NALM6 (cell line): Measurements from ENCODE around the genes LMO3, CAPZA3 and SLCO1B3.

DNA sequence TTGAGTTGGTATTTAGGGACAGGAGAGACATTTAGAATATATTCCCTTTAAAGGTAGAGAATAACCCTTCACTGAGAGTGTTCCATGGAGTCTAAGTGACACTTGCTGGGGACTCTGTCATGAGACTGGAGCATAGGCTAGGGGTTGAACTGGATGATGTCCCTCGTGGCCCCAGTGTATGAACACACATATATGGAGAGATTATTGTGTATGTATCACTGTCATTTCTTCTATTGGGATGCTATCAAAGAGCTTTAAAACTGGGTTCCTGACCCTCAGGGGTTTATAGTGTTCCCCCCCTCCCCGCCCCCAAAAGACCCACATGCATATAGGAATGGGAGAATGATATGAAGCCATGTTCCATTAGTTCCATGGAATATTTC is 13.2 kb downstream of the MGST1 start:
- PRO-cap, result no peak

GRCh38 chr12:16361071-16361578 is 13.7 kb downstream of the MGST1 start:
- PRO-cap, result no peak

GRCh38 chr12:16572109-16572580 is 33.8 kb downstream of the LMO3 start:
- PRO-cap, result no peak

- PRO-cap, result no peak
These were observed at the start of gene LMO3 for GRCh38 chr12:16605611-16606209. TSS of gene LMO3 (minus strand) at chr12:16606162.

GRCh38 chr12:16611268-16611720 is 5.3 kb upstream of the LMO3 start:
- PRO-cap, result no peak

DNA sequence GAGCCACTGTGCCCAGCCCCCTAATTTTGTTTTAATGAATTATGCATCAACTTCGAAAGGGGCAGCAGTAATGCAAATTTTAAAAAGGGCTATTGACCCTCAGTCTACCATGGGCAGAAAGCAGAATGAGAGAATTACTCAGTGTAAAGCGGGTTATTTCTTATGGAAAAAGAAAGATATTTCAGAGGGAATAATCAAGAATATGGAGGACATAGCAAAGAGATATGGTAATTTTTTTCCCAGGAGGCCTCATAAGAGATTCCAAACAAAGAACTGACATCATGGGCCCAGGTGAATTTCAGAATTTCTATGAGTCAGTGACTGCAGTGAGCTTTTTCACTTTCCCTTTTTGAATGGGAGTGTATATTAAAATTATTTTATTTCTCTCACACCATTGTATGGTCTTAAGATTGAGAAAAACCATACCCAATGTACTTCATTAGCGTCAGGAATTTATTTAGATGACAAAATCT is 675.2 kb upstream of the LMO3 start:
- PRO-cap, result no peak

- PRO-cap, result no peak
These were observed at the start of gene CAPZA3 for GRCh38 chr12:18737853-18738418. TSS of gene CAPZA3 (plus strand) at chr12:18738119.

DNA sequence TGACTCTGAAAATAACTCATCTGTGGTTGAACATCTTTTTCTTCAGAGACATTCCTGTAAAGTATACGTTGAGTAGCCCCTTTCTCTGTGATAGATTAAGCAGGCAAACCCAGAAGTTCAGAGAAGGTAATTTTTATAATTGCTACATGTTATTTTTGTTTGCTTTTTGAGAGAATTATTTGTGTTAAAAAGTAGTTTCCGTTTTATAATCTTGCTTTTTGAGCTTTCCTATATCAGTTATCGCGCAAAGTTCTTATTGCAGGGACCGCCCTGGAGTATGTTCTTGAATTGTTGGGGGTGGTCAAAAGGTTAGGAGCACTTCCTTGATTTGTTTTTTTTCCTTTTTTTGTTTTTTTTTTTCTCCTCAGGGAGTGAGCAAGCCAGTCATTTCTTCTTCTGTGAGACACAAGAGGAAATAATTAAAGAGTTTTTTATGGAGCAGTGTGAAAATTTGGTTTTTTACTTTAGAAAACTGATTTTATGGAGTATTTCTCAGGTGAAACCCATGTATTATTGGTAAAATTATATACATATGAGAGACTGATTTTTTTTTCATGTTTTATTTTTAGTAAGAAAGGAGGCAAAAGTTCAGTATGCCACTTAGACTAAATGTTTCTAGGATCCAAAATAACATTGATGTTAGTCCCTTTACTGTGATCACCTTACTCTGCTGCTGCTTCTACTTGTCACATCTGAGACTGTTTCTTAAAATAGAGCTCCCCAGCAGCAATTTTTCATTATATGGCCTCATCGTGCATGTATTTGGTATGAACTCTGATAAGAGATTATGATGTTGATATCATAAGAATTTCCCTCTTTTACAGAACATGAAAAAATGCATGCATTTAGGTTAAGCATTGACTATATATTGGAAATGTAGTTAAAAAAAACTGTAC is 26.6 kb downstream of the PLEKHA5 start:
- PRO-cap, result no peak

GRCh38 chr12:19519298-19520022 is 80.2 kb downstream of the AEBP2 start:
- PRO-cap, result no peak

- PRO-cap, result no peak
These were observed 113.1 kb downstream of the AEBP2 start for GRCh38 chr12:19552460-19552738.

DNA sequence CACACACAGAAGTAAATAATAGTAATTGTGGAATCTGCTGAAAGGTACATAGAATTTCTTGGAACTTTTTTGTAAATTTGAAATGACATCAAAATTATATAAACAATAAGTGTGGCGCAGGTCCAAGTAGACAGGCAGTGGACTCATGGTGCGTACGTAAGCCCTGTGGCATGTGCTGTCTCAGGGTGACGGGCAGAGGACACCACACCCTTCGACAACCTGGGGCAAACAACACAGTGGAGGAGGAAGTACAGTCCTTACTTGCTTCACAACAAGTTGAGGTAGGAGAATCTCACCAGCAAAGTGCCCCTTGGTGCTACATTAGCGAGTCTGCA is 180.9 kb downstream of the AEBP2 start:
- PRO-cap, result no peak

- PRO-cap, result no peak
These were observed 396.9 kb upstream of the PDE3A start for GRCh38 chr12:19971226-19971968.

DNA sequence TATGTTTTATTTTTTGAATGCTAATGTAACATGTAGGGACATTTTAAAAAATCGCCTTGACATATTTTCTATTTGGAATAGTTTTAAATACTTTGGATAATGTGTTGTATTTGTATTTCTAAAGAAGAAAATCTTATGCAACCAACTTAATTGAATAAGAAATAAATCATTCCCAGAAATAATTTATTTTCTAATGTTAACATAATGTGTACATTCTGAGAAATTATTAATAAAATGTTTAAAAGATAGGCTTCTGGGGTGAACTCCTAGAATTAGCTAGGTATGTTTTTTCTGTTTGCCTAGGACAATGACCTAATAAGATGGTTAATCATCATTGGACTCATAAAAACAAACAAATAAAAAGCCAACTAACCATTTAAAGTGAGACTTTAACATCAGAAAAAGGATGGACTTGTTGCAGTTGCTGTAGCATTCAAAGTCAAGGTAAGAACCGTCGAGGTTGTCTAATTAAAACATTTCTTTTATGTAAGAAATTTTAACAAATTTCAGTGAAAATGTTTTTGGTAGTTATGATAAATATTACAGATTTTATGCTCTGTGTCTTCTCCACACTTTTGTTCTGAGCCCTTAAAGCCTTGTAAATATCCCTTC is at the start of gene SLCO1B3:
SLCO1B3 (plus strand) TSS at position 385 of the 612 bp plus-strand sequence.
- PRO-cap, result no peak

GRCh38 chr12:21354045-21354326 is 18.7 kb upstream of the IAPP start:
- PRO-cap, result no peak

DNA sequence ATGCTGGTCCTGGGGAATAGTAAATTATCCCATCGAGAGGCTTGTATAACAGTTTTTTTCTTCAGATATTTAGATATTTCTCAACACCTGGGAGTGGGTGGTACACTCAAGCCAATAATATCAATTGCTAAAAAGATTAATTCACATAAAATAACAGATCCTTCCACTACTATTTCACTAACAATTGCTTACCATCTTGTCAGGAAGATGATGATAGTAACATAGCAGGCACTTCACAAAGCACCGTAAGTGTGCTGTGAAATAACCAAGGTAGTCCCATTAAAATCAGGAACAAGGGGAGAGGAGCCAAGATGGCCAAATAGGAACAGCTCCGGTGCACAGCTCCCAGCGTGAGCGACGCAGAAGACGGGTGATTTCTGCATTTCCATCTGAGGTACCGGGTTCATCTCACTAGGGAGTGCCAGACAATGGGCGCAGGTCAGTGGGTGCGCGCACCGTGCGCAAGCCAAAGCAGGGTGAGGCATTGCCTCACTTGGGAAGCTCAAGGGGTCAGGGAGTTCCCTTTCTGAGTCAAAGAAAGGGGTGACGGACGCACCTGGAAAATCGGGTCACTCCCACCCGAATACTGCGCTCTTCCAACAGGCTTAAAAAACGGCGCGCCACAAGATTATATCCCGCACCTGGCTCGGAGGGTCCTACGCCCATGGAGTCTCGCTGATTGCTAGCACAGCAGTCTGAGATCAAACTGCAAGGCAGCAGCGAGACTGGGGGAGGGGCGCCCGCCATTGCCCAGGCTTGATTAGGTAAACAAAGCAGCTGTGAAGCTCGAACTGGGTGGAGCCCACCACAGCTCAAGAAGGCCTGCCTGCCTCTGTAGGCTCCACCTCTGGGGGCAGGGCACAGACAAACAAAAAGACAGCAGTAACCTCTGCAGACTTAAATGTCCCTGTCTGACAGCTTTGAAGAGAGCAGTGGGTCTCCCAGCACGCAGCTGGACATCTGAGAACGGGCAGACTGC is 22.3 kb downstream of the IAPP start:
- PRO-cap, result no peak

DNA sequence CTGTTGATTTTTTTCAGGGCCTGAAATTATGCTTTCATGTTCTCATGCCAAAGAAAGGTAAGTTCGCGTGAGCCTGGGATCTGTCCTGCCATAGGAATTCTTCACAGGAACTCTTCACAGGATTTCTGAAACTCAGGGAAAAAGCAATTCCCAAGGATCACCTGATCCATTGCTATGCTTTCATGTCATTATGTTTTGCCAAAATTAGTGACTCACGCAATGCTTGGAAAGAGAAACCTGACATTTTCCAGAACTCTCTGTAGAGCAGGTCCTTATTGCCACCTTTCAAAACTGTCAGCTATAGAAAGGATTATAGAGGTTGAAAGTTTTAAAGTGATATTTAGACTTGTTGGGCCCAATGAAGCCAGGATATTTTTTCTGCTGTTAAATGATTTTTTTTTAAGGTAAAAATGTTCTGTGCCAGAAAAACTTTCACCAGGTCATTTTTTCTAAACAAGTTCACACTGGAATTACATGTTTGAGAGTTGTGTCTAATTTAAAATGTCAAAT is 6.3 kb upstream of the KCNJ8 start:
- PRO-cap, result no peak

- PRO-cap, result no peak
These were observed 2.0 kb downstream of the ABCC9 start for GRCh38 chr12:21939149-21939769.

DNA sequence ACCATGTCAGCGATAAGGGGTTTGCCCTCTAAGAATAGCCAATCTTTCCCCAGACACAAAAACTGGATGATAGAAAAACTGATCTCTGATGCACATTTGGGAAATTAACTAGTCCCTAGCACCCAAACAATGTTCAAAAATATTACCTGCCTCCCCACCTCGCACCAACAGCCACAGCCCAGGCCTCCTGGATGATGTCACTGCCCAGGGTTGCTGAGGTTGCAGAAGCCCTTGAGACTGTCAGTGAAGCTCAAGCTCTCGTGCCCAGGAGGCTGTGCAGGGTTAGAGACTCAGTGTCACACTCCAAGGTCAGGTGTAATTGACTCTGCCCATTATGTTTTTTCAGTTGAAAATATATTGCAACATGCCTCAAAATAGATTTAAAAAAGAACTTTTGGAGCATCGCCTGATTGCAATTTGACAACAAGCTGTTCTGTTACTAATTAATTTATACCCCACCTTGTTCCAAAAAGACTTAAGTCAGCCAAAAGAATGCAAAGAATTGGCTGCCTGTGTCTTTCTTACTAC is 72.2 kb downstream of the CMAS start:
- PRO-cap, result no peak

- PRO-cap, result no peak
These were observed 104.2 kb downstream of the CMAS start for GRCh38 chr12:22150187-22150684.

DNA sequence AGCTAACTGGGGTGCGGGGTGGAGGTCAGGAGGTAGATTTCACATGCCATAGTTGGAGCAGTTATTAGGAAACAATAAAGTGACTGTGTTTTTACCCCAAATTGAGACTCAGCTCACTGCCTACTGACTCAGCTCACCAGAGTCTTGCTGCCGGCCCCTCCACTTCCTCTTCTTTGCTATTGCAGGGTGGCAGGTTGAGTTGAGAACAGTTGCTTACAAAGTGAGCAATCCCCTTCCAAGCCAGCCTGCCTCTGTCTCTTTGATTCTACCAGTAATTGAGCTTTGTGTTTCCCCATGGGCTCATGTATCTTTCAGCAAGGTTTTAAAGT is 12.9 kb downstream of the ST8SIA1 start:
- PRO-cap, result no peak